Natural killer cell (primary cell): Measurements from ENCODE around the genes SCAMP5 and CSPG4.

DNA sequence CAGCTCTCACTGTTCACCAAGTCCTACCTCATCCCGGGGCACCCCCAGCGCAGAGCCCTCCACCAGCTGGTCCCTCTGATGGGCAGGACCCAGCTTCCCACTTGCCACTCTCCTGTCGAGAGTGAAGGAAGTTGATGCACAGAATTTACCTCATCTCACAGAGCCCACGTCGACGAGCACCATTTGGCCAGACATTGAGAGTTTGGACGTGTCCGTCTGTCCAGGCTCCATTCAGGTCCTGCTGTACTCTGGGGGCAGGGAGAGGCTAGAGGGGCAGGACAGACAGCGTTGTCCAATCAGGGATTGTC lies 20.0 kb upstream of the CLK3 start:
- PRO-cap, result no peak

DNA sequence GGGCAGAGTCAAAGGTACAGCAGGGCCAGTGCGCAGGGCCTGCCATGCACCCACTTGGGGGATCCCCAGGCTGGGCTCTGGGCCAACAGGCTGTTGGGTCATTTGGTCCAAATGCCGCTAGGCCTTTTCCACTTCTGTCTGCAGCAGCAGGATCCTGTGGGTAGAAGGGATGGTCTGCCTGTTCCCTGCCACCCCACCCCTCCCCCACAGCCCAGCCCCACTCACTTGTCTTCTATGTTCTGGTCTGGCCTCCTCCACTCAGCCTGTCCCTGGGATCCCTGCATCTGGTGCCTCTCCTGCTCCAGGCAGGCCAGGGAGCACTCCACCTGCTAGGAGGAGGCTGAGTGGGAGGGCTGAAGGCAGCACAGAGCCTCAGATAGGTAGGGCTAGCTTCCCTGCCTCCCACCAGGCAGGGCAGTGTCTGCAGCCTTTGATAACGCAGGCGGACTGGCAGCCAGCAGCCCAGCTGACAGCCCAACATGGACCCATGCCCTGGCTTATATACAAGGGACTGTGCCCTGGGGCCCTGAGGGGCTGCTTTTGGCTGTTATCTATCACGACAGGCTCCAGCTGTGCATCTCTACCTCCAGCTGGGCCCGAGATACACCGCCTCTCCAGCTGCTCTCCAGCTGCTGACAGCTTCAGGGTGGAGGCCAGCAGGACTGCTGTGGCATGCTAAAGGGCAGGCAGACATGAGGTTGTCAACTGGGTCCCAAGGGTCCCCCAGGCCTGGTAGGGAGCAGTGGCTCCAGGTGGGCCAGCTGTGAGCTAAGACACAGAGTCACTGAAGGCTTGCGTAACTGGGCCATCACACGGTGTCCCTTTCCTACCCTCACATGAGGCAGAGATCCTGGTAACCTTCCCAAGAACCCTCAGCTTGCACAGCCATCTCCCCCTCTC lies 5.3 kb upstream of the CLK3 start:
- PRO-cap, result no peak

DNA sequence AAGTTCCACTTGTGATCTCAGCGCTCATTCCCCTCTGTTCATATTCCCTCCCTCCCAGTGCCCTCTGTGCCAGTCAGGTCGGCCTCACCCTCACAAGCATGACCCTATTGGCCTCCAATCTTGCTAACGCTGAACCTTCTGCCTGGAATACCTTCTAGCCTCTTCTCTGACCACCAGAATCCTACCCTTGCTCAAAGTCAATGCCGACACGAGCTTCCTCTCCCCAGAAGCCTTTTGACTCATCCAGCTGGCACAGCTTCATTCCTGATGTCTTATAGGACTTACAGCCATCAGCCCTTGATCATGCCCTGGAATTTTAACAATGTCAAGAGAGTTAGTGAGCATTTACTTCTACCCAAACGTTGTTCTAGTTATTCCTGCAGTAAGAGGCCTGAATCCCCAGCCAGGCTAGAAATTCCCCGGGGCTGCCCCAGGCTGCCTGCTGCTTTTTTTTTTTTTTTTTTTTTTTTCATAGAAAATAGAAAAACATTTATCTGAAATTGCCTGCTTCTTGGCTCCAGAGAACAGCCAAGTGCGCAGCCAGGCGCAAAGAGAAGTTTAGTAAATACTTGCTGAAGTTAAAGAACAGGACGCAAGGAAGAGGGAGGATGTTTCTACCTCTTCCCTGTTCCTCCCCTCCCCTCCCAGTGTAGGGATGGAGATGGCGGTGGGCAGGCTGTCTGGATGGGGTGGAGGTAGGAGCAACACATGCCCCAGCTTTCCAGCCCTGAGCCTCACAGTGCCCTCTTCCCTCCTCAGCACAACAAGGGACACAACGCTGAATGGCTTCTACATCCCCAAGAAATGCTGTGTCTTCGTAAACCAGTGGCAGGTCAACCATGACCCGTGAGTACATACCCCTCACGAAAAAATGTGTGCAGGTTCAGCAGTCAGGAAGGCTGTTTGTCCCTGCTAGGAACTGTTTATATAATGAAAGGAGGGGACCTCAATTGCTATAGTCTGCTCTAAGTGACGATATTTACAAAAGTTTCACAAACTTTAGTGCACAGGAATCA lies 4.1 kb downstream of the CYP1A2 start:
- PRO-cap, result no peak

GRCh38 chr15:74791769-74792182 lies 9.9 kb downstream of the CSK start:
- PRO-cap, result no peak

DNA sequence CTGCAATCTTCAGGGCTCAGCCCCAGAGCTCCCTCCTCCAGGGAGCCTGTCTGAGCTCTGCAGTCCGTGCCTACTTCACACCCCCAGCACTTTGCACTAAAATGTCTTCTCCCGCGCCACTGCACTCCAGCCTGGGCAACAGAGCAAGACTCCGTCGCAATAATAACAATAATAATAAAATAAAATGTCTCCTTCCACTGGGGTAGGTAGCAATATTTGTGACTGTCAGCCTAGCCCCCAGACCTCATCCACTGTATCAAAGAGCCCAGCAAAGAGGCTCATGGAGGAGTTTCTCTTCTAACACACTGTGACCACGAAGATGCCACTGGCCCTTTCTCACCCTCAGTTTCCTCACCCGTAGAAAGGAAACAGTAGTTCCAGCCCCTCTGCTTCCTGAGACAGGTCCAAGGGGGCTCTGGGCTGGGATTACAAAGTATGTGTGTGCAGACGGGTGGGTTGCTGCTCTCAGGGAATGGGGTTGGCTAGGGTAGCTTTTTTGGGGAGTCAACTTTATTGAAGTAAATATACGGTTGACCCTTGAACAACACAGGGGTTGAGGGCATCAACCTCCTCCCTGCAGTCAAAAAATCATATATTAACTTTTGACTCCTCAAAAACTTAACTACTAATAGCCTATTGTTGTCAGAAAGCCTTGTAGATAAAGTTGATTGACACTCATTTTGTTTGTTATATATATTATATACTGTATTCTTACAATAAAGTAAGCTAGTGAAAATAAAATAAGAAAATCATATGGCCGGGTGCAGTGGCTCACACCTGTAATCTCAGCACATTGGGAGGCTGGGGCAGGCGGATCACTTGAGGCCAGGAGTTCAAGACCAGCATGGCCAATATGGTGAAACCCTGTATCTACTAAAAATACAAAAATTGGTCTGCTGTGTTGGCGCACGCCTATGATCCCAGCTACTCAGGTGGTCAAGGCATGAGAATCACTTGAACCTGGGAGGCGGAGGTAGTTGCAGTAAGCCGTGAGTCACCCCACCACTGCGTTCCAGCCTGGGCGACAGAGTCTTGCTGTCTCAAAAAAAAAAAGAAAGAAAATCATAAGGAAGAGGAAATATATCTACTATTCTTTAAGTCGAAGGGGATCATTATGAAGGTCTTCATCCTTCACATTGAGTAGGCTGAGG lies 13.7 kb downstream of the CSK start:
- PRO-cap, result no peak

DNA sequence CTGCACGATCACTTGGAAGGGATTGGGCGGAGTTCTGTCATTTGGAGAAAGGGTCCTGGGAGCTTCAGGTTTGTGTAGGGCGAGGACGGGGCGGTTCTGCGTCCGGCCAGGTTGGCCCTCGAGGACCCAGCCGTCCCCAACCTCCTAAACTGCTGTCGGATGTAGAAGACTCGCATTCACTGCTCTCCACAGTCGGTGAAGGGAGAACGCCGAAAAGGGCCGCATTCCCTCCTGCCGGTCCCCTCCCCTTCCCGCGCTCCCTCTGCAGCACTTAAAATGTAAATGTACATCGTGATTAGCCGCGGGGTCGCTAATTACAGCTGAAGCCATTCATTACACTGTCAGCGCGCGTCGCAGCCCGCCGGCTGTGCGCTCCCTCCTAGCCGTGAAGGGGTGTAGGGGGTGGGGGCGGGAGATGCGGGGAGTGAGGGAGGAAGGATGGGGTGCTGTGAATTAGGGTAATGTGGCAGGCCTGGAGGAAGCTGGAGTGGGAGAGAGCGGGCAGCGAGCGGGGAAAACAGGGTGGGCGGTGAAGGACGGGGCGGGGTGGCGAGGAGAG lies 2.6 kb upstream of the RPP25 start:
- PRO-cap, result no peak

- PRO-cap, result no peak
Measured at GRCh38 chr15:74994997-74995761, at the start of gene SCAMP5. Gene SCAMP5, plus strand, starts transcription at chr15:74995563.

DNA sequence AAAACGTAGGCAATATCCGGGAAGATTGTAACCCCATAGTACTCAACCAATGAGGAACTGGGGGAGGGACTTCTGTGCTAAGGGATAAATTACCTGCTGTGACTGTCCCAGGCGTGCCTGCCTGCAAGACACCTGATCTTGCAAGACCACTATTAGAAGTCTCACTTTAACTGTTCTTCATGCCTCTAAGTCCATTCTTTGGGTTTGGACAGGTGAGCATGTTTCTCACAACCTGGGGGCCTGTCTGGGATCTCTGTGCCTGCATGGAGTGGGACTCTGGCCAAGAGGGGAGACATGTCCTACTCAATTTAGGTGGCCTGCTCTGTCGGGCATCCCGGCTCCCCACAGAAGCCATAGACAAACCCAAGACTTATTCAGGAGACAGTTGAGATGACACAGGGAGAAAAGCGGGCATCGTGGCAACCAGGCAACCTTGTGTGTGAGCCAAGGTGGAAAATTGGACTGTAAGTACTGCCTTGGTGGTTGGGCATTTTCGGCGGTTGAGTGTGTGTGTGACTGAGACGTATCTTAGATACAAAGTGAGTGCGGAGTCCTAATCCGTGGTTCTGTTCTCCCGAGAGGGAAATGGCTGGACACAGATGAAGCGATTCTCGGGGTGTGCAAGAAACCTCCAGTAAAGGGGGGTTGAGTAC lies 40.5 kb downstream of the PPCDC start:
- PRO-cap, result no peak

DNA sequence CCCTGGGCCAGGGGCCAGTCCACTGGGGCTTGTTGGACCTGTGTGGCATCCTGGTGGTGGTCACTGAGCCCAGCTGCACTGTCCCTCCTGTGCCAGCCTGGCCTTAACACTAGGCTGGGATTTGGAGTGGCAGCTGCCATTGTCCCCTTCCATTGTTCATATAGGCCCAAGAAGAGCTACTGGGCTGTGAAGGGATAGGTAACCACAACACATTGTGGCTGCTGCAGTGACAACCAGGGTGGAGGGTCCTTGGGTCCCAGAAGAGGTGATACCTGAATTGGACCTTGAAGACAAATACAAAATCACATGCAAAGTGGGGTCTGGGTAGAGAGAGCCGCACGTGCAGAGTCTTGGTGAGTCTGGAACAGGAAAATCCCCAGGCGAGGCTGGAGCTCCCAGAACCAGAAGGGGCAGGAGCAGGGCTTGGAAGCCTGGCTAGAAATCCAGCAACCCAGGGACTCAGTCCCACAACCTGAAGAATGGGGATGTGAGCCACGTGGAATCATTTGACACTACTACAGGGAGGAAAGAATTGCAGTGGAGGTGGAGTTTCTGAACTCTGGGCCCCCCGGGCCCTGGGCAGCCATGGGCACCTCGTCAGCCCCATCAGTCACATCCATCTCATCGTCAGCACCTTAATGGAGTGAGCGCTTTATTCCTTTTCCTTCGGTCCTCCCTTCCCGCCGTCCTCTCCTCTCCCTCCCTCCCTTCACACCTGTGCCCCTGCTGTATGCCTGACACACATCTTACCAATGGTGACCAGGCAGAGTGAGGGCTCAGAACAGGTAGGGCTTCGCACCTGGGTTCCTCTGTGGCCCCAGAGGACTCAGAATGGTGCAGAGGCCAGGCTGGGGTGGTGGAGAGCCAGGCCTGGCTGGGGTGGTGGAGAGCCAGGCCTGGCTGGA lies 11.2 kb downstream of the C15orf39 start:
- PRO-cap, result no peak

DNA sequence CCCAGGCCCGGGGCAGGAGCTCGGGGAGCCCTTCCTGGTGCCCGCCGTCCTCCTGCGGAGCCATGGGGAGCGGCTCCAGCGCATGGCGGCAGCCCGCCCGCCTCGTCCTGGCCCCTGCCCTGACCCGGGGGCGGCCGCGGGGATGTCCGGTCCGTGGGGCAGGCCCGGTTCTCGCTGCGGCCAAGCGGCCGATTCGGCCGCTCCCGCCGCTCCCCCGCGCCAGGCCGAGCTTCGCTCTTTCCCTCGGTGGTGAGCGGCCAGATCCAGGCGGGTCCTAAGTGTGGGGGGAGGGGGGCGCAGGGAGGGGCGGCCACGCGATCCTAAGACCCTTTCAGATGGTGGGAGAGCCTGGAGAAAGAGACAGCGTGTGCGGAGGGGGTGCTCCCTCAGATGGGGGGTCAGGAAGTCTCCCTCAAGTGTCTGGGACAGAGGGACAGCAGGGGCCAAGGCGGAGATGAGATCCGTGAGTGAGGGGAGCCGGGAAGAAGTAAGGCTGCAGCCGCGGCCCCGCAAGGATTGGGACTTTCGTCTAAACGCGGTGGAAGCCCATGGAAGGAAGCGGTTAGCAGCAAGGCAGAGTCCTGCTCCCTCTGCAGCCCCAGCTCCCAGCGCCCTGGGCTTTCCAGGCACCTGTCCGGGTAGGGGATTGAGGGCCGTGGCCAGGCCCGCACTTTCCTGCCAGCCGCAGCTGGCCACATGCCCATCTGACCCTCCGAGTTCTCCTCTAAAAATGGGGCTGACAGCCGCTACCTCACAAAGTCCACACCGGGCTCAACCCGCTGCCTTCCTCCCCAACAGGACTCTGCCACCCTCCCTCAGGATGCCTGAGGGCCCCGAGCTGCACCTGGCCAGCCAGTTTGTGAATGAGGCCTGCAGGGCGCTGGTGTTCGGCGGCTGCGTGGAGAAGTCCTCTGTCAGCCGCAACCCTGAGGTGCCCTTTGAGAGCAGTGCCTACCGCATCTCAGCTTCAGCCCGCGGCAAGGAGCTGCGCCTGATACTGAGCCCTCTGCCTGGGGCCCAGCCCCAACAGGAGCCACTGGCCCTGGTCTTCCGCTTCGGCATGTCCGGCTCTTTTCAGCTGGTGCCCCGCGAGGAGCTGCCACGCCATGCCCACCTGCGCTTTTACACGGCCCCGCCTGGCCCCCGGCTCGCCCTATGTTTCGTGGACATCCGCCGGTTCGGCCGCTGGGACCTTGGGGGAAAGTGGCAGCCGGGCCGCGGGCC lies 1.7 kb downstream of the NEIL1 start:
- PRO-cap, result no peak

- PRO-cap, result no peak
Measured at GRCh38 chr15:75361654-75362835, 6.4 kb downstream of the MAN2C1 start.

- PRO-cap, result no peak
Measured at GRCh38 chr15:75641537-75641971, 1.5 kb upstream of the IMP3 start.

GRCh38 chr15:75663533-75664093 lies 15.9 kb downstream of the SNX33 start:
- PRO-cap, result no peak

DNA sequence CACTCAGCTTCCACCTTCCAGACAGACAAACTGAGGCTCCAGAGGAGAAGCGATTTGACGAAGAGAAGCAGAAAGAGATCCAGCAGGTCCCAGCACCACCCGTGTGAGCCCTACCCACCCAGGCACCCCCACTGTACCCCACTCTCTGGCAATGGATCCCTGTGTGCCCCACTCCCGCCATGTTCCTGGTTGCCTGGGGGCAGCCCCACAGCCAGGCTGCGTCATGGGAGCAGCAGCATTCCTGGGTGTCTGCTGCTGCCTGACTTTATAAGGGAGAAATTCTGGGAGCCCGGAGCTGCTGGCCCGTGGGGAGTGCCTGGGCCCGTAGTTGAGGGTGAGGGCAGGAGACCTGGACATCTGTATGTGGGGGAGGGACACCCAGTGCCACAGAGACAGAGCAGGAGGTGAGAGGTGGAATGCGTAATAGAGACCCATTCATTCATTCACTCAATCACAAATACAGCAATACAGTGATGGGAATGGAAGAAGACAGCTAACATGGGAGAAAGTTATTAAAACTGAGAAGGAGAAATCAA lies 15.2 kb downstream of the CSPG4 start:
- PRO-cap, result no peak

DNA sequence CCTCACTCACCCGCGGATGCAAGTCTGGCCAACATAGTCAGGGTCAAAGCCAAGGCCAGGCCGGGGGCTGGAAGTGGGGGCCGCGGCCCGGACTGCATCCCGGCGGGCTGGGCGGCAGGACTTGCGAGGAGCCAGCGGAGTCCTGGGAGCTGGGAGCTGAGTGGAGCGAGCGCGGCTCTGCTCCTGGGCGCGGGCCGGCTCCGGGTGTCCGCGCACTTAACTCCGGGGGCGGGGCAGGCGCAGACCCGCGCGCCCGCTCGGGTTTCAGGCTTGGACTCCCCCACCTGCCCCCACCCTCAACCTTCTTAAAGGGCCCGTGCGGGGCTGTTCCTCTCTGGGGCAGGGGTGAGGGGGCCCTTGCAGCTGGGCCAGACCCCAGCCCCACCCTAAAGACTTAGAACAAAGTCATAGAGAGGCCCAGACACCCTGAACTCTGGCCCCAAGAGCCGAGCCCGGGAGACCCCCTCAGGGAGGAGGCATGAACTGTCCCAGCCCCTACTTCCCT lies at the start of gene CSPG4:
TSS of gene CSPG4 (minus strand) at position 191 of the 505 bp plus-strand sequence.
- PRO-cap, result no peak

GRCh38 chr15:75738052-75738413 lies 14.2 kb downstream of the ODF3L1 start:
- PRO-cap, result no peak

- PRO-cap, result no peak
Measured at GRCh38 chr15:75840520-75841125, 2.6 kb upstream of the UBE2Q2 start.

DNA sequence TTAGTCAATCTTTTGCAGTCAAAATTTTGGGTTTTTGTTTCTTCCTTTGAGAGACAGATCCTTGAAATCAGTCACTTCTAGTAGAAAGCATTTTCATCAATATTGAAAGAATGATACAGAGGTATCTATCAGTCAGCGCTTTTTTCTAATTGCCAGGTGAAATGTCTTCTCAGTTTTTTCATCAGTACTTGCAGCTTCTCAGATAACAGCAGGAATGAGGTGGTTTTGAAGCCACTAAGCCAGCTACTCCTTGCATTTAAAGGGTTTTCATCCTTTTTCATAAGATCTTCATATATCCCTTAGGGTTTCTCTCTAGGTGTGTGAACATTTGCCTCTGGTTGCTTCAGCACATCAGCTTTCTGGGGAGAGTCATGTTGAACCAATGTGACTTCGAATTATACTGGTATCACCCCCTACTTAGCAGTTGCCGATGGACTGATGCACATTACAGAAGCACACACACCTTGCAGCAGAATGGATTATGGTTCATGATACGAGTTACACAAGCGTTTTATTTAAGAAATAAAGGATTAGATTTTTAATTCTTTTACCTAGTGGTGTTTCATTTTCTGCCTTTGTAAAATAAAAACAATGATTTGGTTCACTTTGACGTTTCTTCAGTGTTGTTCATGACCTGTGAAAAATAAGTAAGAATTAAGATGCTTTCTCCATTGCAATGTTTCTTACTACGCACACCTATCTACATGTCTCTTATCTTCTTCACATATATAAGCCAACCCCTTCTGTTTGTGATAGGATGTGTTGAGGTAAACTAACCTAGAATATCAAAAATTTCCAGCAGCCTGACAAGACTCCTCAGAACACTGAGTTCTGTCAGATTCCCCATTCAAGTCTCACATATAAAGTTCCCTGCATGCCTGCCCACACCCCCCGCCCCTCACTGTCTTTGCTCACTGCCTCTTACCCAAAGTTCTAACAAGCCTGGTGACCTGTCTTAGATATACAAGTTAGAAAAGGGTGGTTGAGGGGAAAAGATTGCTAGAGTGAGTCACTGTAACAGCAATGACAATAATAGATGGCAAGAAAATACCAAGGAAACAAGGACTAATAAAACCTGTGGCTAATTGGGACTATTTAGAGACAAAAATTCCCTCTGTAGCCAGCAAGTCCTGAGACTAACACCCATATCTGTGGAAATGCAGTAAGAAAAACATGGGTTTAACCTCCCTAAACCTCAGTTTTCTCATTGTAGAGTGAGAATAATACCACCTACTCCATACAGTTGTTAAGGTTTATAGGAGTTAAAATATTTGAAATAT lies 39.8 kb downstream of the FBXO22 start:
- PRO-cap, result no peak

GRCh38 chr15:76259122-76259851 lies 52.0 kb downstream of the ETFA start:
- PRO-cap, result no peak

DNA sequence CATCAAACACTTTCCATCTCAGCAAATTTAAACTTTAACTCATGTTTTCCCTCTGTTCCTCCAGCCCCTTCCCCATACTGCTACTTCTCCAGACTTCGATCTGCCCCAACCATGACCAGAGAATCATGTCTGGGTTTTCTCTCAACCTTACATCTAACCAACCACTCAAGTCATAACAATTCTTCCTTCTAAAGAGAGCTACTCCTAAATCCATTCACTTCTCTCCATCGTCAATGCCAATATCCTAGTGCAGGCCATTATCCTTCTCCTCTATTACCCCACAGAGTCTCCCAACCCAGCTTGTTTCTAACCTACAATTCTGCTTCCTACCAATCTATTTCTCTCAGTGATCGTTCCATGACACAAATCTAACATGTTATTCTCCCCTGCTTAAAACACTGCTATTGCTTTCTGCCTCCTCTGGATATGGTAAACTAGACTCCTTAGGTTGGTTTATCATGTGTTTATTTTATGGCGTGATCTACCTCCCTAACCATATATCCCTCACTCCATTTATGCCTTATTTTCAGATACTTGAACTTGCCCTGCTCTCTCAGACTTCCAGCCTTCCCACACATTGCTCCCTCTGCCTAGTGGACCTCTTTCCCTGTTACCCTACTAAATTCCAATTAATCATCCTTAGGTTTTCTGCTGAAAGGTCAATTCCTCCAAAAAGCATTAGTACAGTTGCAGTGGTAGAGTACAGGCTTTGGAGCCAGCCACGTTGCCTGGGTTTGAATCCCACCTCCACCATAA lies 10.8 kb downstream of the ETFA start:
- PRO-cap, result no peak